HT1080 (cell line): ENCODE measurements around the genes KRTAP5-2 and PRR33.

RAMPAGE:
- cytosol, long total RNA = no peak
- long total RNA = no peak
- nucleus, long total RNA = no peak
Observed at GRCh38 chr11:1545854-1546652, 26.0 kb downstream of the DUSP8 start.

RAMPAGE:
- cytosol, long total RNA = no peak
- long total RNA = no peak
- nucleus, long total RNA = no peak
Observed at GRCh38 chr11:1562793-1563366, 9.2 kb downstream of the DUSP8 start.

RAMPAGE:
- cytosol, long total RNA = no peak
- long total RNA = no peak
- nucleus, long total RNA = no peak
Observed at GRCh38 chr11:1563816-1564350, 8.2 kb downstream of the DUSP8 start.

RAMPAGE:
- cytosol, long total RNA = no peak
- long total RNA = no peak
- nucleus, long total RNA = no peak
Observed at GRCh38 chr11:1566250-1566513, 5.9 kb downstream of the DUSP8 start.

GRCh38 chr11:1570756-1571368, 1.2 kb downstream of the DUSP8 start:
RAMPAGE:
- cytosol, long total RNA = no peak
- long total RNA = no peak
- nucleus, long total RNA = no peak

DNA sequence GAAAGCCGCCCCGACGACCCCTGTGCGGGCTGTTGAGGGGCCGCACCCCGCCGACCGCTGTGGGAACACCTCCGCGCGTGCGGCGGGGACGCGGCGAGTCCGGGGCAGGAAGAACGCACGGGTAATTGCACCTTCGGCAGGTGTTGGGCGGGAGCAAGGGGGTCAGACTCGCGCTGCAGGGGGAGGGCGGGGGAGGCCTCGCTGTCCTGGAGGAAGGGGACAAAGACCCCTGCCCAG, 795 bp upstream of the DUSP8 start:
RAMPAGE:
- cytosol, long total RNA = no peak
- long total RNA = no peak
- nucleus, long total RNA = no peak

RAMPAGE:
- cytosol, long total RNA = no peak
- long total RNA = no peak
- nucleus, long total RNA = no peak
Observed at GRCh38 chr11:1573355-1573936, 1.4 kb upstream of the DUSP8 start.

RAMPAGE:
- cytosol, long total RNA = no peak
- long total RNA = no peak
- nucleus, long total RNA = no peak
Observed at GRCh38 chr11:1596318-1597005, 1.6 kb downstream of the KRTAP5-2 start.

DNA sequence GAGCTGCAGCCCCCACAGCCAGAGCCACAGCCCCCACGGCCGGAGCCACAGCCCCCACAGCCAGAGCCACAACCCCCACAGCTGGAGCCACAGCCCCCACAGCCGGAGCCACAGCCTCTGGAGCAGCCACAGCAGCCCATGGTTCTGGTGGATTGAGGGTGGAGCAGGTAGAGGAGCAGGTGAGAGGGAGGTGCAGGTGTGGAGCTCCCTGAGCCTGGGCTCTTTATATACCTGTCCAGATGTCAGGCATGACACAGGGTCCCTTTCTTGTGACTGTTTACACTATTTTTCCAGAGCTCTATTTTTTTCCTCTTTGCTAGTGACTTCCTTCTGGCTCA, at the start of gene KRTAP5-2:
Gene KRTAP5-2, minus strand, starts transcription at position 184 of the 338 bp plus-strand sequence.
RAMPAGE:
- cytosol, long total RNA = no peak
- long total RNA = no peak
- nucleus, long total RNA = no peak

DNA sequence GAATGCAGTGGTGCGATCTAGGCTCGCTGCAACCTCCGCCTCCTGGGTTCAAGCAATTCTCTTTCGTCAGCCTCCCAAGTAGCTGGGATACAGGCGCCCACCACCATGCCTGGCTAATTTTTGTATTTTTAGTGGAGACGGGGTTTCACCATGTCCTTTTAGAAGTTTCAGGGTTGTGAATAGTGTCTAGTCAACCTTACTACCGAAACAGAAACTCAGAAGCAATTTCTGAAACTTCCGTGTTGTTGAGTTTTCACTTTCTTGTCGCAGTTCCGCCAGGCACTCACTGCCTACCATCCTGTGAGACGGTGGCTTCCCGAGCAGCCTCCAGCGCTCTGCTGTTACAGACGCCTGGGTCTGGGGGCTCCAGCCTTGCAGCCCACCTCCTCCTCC, 2.4 kb downstream of the KRTAP5-3 start:
RAMPAGE:
- cytosol, long total RNA = no peak
- long total RNA = no peak
- nucleus, long total RNA = no peak

GRCh38 chr11:1689325-1690281, 7.4 kb upstream of the KRTAP5-6 start:
RAMPAGE:
- cytosol, long total RNA = no peak
- long total RNA = no peak
- nucleus, long total RNA = no peak

RAMPAGE:
- cytosol, long total RNA = no peak
- long total RNA = no peak
- nucleus, long total RNA = no peak
Observed at GRCh38 chr11:1705384-1706097, 8.5 kb downstream of the KRTAP5-6 start.

DNA sequence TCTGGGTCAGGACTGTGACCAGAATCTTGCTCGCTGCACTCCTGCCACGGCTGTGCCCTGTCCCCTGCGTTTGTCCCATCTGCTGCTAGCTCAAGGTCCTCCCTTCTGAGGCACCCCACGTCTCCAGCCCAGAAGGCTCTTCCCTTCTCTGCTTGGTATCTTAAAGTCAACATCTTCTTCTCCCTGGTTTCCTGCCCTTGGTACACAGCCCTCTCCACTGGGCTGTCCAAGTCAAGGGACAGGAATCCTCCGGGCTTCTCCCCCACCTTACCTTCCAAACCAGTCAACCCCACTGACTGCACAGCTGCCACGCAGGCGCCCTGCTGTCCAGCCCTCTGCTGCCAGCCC, 16.9 kb downstream of the IFITM10 start:
RAMPAGE:
- cytosol, long total RNA = no peak
- long total RNA = no peak
- nucleus, long total RNA = no peak

DNA sequence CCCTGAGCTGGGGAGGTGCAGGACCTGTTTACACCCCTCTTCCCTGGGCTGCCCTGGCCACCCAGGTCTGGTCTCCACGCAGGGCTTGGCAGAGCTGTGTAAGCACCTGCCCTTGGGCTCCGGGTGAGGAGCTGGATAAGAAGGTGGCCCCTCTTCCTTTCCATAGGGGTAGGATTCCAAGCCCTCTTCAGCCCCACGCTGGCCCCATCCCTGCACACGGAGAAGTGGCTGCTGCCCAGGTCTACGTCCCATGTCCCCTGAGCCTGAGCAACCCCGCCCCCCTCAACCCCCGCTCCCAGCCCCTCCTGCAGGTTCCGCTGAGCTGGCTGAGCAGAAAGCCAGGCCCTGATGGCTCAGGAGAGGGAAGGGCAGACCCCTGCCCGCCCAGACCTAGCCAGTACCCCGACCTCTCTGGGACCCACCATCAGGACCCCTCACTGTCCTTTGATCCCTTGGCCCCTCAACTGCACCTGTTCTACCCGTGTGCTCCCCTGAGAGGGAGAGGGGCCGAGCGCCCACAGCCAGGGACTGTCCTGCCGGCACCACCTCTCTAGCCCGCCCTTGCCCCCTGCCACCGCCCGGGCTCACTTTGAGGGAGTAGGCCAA, 3.2 kb downstream of the IFITM10 start:
RAMPAGE:
- cytosol, long total RNA = no peak
- long total RNA = no peak
- nucleus, long total RNA = no peak

RAMPAGE:
- cytosol, long total RNA = no peak
- long total RNA = no peak
- nucleus, long total RNA = no peak
Observed at GRCh38 chr11:1754727-1755298, 4.4 kb upstream of the IFITM10 start.

RAMPAGE:
- cytosol, long total RNA = no peak
- long total RNA = no peak
- nucleus, long total RNA = no peak
Observed at GRCh38 chr11:1756203-1756806, 5.9 kb upstream of the IFITM10 start.

DNA sequence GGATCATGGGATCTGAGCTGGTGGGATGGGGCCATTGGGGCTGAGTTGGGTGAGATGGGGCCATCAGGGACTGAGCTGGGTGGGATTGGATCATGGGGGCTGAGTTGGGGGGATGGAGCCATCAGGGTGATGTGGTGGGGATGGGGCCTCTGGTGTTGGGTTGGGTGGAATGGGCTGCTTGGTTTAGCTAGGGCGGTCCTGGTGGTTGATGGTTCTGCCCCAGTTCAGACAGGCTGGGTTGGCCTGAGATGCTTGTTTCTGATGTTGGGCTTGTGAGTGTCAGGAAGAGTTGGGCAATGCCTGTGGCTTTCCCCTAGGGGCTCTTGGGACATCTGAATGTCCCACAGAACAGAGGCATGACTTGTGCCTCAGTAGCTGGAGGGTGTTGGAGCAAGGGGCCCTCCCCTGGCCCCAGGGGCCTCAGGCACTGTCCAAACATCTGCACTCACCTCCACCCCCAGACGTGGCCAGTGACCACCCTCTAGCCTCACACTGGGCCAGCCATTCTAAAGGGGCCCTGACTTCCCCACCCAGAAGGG, 14.0 kb upstream of the CTSD start:
RAMPAGE:
- cytosol, long total RNA = no peak
- long total RNA = no peak
- nucleus, long total RNA = no peak

RAMPAGE:
- cytosol, long total RNA = no peak
- long total RNA = no peak
- nucleus, long total RNA = no peak
Observed at GRCh38 chr11:1869849-1870174, 16.9 kb downstream of the LSP1 start.

RAMPAGE:
- cytosol, long total RNA = no peak
- long total RNA = no peak
- nucleus, long total RNA = no peak
Observed at GRCh38 chr11:1874849-1875676, 16.6 kb downstream of the PRR33 start.

GRCh38 chr11:1891661-1892595, at the start of gene PRR33:
Gene PRR33, minus strand, starts transcription at chr11:1891895.
RAMPAGE:
- cytosol, long total RNA = no peak
- long total RNA = no peak
- nucleus, long total RNA = no peak